ENCODE data around the gene HLA-DRB1.

GRCh38 chr6:32180873-32181754 lies 2.9 kb downstream of the RNF5 start:
- RAMPAGE, long total RNA: no peak
- RRBS: no CpG with 5 or more reads among the region's 15 CpGs

- RAMPAGE, long total RNA: no peak
- RRBS: 2% methylated on average over 5 of the region's 30 CpGs
These were observed 391 bp downstream of the PBX2 start for GRCh38 chr6:32189503-32190118.

DNA sequence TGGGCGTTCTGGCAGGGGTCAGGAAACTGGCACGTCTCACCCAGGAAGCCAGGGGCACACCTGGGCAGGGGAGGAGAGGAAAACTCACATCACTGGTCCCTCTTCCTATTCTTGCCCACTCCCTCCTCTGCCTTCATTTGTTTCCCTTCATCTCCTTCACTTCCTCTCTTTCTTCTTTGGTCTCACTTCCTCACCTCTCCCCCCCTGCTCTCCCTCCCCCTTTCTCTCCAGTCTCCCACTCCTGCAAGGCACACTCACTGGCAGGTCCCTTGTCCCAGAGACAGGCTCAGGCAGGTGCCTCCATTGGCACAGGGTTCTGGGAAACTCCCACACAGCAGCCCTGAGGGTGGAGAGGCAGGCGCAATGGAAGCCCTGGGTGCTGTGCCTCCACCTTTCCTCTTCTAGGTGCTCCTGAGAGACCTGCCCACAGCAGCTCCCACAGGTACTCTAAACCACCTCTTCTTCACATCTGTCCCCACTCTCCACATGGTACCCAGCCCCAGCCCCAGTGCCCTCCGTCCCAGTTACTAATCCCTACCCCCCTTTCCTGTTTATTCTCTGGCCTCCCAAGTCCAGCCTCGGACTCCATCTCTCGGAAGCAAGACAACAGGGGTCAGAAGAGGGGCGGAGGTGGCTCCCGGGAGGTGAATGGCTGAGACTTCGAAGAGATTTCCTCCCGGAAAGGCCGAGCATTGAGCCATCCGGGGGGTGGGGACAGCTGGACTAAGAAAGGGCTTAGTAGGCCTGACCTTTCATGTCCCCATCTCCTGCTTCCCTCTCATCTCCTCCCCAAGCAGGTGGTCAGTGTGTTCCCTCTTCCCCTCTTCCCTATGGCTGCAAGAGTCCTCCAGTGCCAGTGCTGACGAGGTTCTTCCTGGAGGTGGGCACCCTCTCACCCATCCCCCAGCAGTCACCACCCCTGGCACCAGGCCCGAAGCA lies 851 bp downstream of the NOTCH4 start:
- RAMPAGE, long total RNA: no peak
- RRBS: 80% methylated on average over 2 of the region's 14 CpGs

- RAMPAGE, long total RNA: no peak
- RRBS: no CpG with 5 or more reads among the region's 5 CpGs
These were observed 13.4 kb downstream of the BTNL2 start for GRCh38 chr6:32393553-32394003.

GRCh38 chr6:32415590-32415949 lies 8.6 kb upstream of the BTNL2 start:
- RAMPAGE, long total RNA: no peak
- RRBS: no CpG with 5 or more reads among the region's 9 CpGs

GRCh38 chr6:32558355-32558818 lies 28.3 kb upstream of the HLA-DRB5 start:
- RAMPAGE, long total RNA: no peak
- RRBS: no CpG with 5 or more reads among the region's 11 CpGs

DNA sequence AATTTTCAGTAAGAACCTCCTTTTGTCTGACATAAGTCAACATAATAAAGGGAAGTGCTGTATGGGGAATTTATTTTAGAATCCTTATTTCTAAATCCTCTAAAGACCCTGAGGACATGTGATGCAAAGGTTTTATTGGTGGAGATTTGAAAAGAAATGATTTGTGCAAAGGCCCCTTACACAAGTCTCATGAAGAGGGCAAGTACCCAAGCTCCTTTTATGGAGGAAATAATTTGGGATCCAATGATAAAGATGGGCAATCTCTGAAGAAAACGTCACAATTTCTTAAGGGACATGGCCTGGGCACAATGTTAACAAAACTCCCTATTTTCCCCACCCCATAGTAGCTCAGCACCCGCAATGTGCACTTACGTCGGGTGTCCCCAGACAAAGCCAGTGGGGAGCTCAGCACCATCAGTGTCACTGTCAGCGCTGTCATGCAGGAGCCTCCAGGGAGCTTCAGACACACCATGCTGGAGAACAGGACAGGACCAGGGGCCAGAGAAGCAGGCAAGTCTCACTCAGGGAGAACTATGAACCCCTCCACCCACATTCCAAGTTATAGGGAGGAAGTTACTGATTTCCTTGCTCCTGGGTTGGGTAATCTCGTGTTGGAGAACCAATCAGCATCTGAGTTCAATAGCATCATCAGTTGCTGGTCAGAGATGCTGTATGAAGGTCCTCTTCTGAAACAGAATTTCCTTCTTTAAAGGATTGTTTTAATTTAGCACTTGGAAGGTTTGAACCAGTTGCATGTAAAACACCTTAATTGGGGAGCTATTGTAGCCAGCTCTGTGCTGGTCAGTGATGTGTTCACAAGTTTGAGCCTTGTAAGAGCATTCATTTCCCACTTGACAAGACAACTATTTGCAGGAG lies at the start of gene HLA-DRB1:
Gene HLA-DRB1, minus strand, starts transcription at position 578 of the 876 bp plus-strand sequence.
- RAMPAGE, long total RNA: no peak
- RRBS: no CpG with 5 or more reads among the region's 6 CpGs

- RAMPAGE, long total RNA: no peak
- RRBS: no CpG with 5 or more reads among the region's 3 CpGs
These were observed 19.2 kb upstream of the HLA-DQB1 start for GRCh38 chr6:32685407-32686299.

- RAMPAGE, long total RNA: no peak
- RRBS: no CpG with 5 or more reads among the region's 21 CpGs
These were observed 2.3 kb downstream of the HLA-DQB2 start for GRCh38 chr6:32760990-32761507.

- RAMPAGE, long total RNA: no peak
- RRBS: no CpG with 5 or more reads among the region's 5 CpGs
These were observed 2.7 kb upstream of the HLA-DOB start for GRCh38 chr6:32819492-32819944.

DNA sequence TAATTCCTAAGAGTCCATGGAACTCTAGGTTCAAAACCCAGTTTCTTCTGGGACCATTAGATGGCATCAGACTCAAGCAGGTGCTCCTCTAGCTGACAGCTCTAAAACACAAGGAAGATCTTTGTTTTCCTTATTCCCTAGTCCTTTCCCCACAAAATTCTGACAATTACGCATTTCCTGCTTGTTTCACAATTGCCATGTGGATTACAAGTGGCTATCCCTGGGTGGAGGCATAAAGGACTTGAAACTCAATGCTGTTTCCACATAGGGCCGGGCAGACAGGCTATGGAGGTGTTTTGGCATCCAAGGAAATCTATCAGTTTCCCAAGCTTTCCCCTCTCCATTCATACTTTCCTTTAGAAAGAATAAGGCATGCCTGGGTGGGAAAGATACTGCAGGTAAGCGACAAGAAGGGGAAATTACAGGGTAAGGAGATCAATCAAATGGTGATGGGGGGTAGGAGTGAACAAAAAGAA lies 9.2 kb upstream of the HLA-DOB start:
- RAMPAGE, long total RNA: no peak
- RRBS: no CpG with 5 or more reads among the region's 3 CpGs

GRCh38 chr6:32832138-32833131 lies 6.1 kb downstream of the TAP2 start:
- RAMPAGE, long total RNA: no peak
- RRBS: no CpG with 5 or more reads among the region's 16 CpGs

DNA sequence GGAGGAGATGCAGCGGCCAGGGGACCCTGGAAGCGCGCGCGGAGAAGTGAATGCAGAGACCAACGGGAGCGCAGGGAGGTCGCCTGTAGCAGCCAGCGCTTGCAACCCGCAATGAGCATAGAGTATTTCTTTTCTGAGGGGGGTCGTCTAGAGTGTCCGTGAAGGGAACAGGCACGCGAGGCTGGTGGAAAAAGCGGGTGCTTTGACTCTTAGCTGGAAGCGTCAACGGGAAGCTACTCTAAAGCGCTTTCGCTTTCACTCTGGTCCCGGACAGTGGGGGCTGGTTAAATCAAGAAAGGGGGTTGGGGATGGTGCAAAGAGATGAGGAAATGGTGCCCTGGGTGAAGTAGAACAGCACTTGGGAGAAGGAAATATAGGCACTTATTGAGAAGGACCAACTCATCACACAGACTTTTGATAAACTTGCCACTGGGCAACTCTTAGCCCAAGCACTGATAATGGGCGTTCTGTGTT lies 370 bp downstream of the PSMB9 start:
- RAMPAGE, long total RNA: no peak
- RRBS: no CpG with 5 or more reads among the region's 21 CpGs

DNA sequence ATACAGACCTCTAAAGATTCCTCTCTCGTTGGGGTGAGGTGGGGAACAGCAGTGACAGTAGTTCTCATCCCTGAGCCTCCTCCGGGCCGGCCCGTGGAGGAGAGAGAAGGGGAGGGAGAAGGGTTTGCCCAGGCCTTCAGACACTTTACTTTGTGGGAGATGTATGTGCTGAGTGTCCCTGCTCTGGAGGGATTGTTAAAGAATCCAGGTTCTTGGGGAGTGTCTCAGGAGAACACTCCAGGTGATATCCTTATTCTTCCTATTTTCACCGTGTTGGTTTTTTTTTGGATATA lies 41.0 kb downstream of the PSMB9 start:
- RAMPAGE, long total RNA: no peak
- RRBS: no CpG with 5 or more reads among the region's 5 CpGs

DNA sequence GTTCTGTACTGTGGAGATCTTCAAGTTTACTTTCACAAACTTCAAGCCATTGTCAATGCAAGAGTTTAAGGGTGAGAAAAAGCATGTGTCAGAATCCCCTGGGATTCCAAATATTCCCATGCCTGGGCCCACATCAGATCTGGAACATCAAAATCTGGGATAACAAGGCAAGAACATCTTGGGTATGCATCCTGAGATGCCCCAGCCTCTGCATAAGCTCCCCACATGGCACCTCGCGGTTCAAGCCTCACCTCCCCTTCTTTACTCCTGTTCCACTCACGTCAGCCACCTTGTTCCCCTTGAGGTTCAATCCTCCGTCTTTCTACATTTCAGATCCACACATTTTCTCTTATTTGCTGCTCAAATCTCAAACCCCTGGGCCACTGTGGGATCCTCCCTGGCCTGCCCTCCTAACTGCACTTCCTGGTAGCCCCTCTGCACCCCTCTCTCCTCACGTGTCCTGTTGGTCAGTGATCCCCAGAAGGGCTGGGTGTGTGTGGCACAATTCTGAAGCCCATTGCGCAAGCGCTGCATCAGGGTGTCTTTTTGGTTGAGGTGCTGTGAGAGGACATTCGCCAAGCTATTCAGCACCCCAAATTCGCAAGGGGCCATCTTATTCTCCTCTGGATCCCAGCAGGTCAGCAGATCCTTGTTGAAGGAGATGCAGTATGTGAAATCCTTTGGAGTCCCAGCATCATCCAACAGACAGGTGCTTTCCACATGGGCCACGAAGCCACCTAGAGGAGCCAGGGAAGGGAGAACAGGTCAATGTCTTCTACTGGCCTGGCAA lies 2.4 kb downstream of the HLA-DMB start:
- RAMPAGE, long total RNA: no peak
- RRBS: no CpG with 5 or more reads among the region's 10 CpGs

GRCh38 chr6:32943923-32944290 lies 3.1 kb upstream of the HLA-DMB start:
- RAMPAGE, long total RNA: no peak
- RRBS: no CpG with 5 or more reads among the region's 2 CpGs

- RAMPAGE, long total RNA: no peak
- RRBS: no CpG with 5 or more reads among the region's 3 CpGs
These were observed 5.9 kb upstream of the HLA-DOA start for GRCh38 chr6:33015259-33015726.

- RAMPAGE, long total RNA: no peak
- RRBS: no CpG with 5 or more reads among the region's 1 CpG
These were observed 19.0 kb upstream of the HLA-DOA start for GRCh38 chr6:33028351-33028835.

- RAMPAGE, long total RNA: no peak
- RRBS: no CpG with 5 or more reads among the region's 3 CpGs
These were observed 13.8 kb upstream of the HLA-DPB1 start for GRCh38 chr6:33061934-33062365.

DNA sequence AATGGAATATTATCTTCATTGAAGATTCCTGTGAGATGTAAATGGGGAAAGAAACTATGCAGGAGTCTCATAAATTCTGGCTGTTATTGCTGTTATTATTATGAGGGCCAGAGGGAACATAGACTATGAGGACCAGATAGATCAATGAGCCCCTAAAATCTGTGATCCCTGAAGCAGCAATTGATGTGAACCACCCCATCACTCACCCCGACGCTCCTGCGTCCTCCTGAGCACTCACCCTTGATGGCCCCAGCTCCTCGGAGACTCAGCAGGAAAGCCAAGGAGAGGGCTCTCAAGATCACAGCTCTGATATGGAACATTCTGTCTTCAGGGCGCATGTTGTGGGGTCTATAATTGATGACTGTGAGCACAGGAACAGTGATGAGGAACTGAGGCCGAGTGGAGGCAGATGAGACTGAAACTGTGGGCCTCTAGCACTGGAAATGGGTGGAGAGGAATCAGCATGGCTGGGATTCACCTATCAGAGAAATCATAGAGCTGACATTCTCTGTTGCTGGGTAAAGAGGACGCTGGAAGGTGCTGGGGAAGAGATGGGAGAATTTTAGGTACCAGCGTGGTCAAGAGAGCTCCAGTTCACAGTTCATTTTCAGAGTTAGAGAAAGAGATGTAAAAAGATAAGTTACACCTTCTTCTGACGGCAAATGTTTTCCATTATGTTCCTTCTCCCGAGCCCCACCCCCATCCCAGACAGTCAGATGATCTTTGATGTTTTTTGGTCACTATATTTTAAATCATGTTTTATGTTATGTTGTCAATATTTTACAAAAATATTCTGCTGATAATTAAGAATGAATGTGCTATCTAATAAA lies 2.3 kb upstream of the HLA-DPB1 start:
- RAMPAGE, long total RNA: no peak
- RRBS: no CpG with 5 or more reads among the region's 10 CpGs